Measurements from ENCODE around the gene HDAC10.

GRCh38 chr22:50251020-50251818, at the start of gene HDAC10:
TSS of gene HDAC10 (minus strand) at chr22:50251265.
- RRBS: 3% methylated on average over 29 of the region's 80 CpGs

DNA sequence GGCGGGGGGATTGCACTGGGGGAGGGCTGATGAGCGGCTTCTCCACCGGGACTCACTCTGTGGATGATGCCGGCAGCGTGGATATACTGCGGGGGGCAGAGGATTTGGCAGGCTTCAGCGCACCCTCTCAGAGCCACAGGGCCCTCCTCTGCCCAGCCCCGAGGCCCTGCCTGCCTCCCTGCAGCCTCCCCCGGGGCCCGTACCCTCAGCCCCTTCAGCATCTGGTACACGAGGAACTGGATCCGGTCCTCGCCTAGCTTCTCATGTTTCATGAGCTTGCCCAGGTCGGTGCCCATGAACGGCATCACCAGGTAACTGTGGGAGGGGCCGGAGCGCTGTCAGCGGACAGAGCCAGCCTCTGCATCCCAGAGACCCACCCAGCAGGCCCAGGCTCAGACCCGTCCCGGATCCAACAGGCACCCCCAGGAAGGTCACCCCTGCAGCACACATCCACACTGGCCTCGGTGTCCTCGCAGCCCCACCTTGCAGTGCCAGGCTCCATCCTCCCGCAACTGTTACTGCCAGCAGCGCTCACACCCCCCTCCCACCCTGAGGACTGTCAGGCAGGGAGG, 4.5 kb downstream of the MAPK12 start:
- RRBS: 85% methylated on average over 8 of the region's 24 CpGs

GRCh38 chr22:50272807-50273176, 2.6 kb upstream of the MAPK11 start:
- RRBS: no CpG with 5 or more reads among the region's 4 CpGs

GRCh38 chr22:50301021-50302067, 6.1 kb downstream of the PLXNB2 start:
- RRBS: 43% methylated on average over 7 of the region's 42 CpGs

DNA sequence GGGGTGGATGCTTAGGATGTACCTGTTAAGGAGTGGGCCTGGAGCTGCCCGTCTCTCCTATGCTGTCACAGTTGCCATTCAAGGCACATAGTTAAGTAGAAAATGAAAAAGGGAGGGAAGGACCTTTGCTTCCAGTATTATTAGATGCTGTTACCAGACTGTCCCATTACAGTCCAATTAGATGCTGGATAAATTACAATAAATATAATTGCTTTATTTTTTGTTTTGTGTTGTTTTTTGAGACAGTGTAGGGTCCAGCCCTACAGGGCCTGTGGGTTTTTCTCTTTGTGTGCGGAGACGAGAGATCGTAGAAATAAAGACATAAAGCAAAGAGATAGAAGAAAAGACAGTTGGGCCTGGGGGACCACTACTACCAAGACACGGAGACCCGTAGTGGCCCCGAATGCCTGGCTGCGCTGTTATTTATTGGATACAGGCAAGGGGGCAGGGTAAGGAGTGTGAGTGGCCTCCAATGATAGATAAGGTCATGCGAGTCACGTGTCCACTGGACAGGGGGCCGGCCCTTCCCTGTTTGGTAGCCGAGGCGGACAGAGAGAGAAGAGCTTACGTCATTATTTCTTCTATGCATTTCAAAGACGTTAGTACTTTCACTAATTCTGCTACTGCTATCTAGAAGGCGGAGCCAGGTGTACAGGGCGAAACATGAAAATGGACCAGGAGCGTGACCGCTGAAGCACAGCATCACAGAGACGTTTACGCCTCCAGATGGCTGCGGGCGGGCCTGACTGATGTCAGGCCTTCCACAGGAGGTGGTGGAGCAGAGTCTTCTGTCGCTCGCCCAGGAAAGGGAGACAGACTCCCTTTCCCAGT, 24.6 kb downstream of the PPP6R2 start:
- RRBS: no CpG with 5 or more reads among the region's 25 CpGs

- RRBS: no CpG with 5 or more reads among the region's 13 CpGs
Measured at GRCh38 chr22:50388802-50389642, 45.9 kb downstream of the PPP6R2 start.

DNA sequence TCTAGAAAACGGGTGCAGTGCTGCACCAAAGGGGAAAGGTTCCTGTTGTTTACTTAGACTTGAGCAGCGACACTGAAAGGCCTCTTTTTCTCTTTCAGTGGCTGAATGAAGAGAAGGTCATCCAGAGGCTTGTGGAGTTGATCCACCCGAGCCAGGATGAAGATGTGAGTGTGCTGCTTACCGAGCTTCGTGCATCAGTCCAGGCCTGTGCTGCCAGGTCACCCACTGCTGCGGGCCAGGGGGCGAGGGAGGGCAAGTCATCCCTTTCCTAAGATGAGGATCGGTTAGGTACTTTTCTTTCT, 58.9 kb downstream of the SBF1 start:
- RRBS: no CpG with 5 or more reads among the region's 8 CpGs

DNA sequence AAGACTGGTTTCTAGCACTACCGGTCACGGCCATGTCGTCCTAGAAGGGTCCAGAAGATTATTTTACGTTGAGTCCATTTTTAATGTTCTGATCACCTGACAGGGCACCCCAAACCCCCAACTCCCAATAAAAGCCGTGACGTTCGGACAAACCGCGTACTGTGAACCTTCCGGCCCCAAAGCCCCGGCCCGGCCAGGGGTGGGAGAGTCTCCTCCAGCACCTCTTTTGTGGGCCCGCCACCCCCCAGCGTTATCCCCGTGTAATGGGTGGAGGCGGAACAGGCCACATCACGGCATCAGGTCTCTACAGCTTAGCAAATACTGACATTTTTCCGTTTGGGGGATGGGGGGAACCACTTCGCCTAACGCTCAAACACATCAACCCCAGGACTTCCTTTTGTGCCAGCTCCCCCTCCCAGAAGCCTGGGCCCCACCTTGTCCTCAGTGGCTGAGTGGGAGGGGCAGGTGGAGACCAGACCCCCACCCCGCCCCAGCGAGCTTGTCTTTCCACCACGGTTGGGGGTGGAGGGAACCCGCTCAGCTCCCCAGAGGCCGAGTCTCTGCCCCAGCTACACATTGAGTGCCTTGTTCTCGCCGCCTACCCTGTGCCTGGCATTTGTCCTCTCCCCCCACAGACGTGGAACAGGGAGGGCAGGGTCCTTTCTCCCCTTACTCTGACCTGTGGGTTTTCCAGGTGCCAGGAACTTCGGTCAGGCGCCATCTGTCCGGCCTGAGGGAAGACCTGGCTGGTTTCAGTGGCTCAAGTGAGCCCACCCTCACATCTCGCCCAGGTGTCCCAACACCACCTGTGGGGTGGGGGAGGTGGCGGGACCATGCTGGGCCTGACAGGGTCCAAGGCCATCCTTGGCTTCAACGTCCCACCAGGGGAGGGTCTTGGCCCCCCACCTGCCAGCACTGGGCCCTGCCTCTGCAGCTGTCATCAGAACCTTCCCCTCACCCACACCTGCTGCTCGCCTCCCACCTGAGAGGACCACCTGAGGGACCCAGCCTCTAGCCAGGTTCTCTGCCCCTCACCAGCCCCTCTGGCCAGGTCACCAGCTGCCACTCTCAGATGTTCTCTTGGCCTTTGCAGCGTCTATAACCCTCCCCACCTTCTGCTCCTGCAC, 29.5 kb downstream of the SBF1 start:
- RRBS: no CpG with 5 or more reads among the region's 36 CpGs

DNA sequence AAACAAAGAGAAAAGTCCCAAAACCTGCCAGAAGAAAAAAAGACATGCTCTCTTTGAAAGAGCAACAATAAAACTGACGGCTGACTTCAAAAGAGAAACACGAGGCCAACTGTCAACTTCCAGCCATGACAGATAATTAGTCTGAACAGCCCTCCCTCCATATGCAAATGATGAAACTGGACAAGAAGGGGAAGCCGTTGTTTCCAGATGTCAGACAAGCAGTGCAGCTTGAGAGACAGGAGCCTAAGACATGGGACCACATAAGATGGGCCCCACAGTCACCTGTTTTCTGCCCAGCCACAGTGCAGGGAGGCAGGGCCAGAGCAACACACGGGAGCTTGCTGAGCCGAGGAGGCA, 25.2 kb downstream of the SBF1 start:
- RRBS: no CpG with 5 or more reads among the region's 5 CpGs

DNA sequence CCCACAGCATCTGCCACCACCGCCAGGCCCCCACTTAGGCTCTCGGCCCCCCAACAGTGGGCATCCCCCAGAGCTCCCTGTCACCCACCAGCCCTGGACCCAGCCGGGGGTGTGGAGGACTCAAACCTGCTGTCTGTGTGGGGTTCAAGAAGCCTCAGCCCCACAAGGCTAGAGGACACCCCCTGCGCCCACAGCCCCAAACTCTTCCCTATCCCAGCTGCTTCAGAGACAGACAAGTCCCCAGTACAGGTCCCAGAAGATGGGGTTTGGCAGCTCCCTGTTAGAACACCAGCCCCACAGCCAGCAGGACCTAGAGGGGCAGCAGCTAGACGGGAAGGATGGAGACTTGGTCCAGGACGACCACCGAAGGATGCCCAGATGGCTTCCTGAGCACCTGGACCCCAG, 6.0 kb downstream of the SBF1 start:
- RRBS: no CpG with 5 or more reads among the region's 7 CpGs

GRCh38 chr22:50474192-50474896, 491 bp downstream of the SBF1 start:
- RRBS: 1% methylated on average over 15 of the region's 74 CpGs

DNA sequence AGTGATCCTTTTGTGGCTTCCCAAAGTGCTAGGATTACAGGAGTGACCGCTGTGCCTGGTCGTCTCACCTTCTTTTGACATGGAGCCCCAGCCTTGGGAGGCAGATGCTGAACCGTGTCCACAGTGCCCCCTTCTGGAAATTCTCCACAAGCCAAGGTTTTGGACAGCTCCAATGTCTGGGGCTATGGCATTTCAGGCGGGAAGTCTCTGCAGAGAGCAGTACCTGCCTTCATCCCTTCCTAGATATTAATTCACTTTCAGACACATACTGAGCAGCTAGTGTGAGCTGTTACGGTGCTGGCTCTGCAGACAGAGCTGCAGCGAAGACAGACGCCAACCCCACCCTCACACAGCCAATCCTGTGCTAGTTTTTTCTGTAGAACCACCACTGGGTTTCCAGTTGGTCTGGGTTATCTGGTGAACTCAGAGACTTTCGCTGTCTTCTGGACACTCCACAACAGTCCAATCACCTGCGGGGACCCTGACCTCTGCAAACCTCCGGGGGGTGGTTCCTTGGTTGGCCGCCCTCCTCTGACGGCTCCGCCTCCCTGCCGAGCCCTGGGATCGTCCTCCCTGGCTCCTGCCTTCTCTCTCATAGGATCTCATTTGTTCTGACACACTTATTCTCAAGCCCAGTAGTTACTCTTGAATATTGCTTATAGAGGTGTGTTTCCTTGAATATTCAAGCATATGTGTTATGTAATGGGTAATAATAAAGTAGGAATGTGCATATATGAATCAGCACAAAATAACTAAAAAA, 9.1 kb downstream of the LMF2 start:
- RRBS: no CpG with 5 or more reads among the region's 15 CpGs

GRCh38 chr22:50525914-50526761, 740 bp upstream of the SCO2 start:
- RRBS: 1% methylated on average over 38 of the region's 98 CpGs

- RRBS: 86% methylated on average over 16 of the region's 81 CpGs
Measured at GRCh38 chr22:50731000-50731968, 6.7 kb upstream of the ACR start.